SJSA1 (cell line): ENCODE data around the genes POTEM, OR4K2, OR11G2, APEX1 and RNASE7.

DNA sequence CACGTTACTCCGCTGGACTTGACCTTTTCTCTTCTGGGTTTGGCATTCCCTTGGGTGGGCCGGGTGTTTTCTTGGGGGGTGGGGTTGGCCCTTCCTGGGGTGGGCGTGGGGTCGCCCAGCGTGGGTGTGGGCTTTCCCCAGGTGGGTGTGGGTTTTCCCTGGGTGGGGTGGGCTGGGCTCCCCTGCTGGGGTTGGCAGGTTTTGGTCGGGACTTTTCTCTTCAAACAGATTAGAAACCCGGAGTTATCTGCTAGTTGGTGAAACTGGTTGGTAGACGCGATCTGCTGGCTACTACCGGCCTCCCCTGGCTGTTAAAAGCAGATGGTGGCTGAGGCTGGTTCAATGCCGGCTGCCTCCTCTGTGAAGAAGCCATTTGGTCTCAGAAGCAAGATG lies at the start of gene POTEM:
Gene POTEM, plus strand, starts transcription at position 270 of the 393 bp plus-strand sequence.
- RAMPAGE, long total RNA, result no peak

DNA sequence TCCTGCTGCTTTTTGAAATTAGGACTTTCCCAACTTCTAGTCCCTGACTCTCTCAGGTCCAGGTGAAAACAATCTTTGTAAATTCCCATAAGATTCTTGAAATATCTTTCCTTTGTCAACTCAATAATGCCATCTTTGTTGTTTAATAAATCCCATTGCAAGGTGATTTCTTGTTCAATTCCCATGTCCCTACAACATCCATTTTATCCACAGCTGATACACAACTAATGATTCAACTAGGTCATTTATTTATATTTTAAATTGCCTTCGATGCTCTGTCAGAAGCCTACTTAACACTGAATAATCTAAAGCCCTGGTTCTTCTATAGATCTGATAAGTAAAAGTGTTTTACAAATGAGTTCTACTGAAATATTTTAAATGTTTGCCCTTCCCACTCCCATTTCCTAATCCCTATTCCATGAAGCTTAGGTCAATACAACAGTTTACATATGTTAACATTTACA lies at the start of gene OR4K2:
Gene OR4K2, plus strand, starts transcription at position 186 of the 464 bp plus-strand sequence.
- RAMPAGE, long total RNA, result no peak

GRCh38 chr14:20190561-20191053 lies at the start of gene OR11G2:
OR11G2 (plus strand) TSS chr14:20190896.
- RAMPAGE, long total RNA, result no peak

DNA sequence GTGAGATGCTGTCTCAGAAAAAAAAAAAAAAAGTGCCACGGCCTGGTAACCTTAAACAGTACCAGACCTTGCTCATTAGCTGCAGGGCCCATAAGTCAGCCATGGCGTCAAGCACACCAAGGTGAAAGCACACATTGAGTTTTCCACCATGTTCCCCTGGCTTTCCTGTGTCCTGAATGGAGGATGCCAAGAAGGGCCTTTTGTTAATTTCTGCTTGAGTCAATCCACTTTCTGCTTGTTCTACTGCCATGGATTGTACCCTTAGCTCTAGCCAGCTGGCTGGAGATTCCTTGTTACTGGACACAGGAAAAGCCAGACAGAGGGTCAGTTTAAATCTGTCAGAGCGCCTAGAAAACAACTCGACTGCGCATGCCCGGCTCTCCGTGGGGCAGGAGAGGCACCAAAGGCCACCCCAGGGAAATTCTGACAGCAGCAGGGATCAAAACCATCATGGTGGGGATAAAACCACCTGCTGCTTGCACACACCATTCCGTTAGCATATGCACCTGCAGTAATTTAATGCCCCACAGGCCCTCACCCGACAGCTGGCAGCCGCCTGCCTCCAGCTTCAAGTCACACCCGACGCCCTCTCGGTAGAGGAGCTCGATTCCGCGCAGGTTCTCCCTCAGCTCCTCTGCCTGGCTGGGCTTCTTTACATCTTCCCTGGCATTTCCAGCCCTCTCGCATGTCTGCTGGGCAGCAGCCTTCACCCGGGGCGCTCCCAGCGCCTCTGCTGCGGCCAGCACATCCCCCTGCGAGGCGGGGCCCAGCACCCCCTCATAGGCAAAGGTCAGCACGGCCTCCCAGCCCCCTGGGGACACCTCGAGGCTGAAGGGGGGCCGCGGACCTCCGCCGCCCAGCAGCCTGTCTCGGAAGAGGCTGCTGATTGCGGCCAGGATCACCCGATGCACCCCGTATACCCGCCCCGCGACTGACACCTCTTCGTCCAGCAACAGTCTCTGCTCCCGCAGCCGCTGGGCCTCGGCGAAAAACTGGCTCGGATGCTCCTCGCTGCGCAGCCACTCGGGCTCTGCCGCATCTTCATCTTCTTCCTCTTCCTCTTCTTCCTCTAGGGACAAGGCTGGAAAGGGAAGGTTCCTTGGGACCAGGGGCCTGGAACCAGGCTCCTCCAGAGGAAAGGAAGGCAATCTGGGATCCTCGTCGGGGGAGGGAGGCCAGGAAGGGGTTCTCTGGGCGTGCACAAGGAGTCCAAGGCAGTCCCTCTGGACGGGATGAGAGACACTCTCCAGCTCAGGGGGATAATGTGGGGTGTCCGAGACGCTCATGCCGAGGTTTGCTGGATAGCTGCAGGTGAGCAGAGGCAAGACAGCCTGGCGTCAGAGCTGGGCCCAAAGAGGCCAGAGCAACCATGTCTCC lies 952 bp downstream of the KLHL33 start:
- RAMPAGE, long total RNA, result no peak

- RAMPAGE, long total RNA, result start-site peak on the plus strand at chr14:20455216-20455248, 116 and 40 reads in 2 replicates
Observed at GRCh38 chr14:20455127-20455990, at the start of gene APEX1. APEX1 (plus strand) TSS chr14:20455226.

DNA sequence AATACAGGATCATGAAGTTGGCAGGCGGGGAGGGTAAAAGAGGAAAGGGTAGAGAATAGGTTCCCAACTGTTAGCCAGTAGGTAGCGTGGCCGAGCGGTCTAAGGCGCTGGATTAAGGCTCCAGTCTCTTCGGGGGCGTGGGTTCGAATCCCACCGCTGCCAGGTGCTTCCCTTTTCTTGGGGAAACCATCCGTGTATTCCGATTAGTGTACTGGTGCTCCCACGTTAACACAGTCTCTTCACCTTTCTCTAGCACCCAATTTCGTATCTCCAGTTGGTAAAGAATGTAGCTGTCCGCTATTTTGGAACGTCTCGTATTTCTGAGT lies 18.8 kb upstream of the RNASE12 start:
- RAMPAGE, long total RNA, result no peak

- RAMPAGE, long total RNA, result no peak
Observed at GRCh38 chr14:20683034-20683890, 1.1 kb upstream of the RNASE4 start.

DNA sequence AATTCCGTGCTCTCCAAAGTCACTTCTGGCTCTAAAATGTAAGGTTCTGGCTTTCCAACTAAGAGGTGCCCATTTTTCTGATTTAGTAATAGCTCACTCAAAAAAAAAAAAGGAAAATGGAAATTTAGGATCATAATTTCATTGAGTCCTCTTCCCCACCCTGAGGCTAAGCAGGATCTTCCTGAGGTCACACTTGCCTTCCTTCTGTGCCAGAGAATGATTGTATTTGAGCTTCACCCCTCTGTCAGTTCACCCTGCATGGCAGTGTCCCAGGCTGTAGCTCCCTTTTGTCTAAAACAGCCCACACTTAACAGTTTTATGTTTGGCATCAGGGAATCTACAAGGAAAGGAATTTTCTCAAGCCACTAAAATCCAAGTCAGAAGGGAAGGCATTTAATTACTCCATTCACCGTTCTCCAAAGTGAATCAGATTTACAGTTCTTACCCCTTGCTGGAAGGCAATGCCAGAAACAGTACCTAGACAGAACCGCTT lies 1.7 kb downstream of the RNASE1 start:
- RAMPAGE, long total RNA, result no peak

DNA sequence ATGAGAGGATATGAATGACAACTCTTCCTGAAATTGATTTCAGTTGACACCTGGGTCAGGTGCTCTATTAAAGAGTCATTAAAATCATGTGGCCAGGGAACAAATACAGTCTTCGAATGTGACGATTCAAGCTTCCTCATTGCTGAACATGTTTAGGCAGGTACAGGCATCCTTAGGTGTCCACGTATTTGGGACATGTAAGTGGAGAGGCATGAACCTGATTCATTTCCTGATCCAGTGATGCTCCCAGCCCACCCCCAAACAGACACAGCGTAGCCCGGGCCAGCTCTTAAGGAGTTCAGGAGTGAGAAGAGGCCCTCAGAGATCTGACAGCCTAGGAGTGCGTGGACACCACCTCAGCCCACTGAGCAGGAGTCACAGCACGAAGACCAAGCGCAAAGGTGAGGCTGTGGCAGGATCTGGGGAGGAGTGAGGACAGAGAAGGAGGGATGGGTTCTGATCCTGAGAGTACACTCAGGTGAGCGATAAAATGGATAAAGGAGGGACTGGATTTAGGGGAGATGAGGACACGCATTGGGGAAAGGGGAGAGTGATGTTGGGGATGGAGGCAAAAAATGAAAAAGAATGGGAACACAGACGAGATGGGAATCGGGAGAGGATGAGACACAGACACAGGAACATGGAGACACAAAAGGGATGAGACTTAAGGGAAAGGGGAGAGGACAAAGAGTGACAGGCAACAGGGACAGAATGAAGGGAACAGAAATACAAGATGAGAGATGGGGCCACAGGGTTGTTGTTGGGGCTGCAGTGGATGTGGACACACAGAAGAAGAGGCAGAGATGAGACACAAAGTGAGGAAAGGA lies at the start of gene RNASE7:
Gene RNASE7, plus strand, starts transcription at position 321 of the 827 bp plus-strand sequence.
- RAMPAGE, long total RNA, result no peak

DNA sequence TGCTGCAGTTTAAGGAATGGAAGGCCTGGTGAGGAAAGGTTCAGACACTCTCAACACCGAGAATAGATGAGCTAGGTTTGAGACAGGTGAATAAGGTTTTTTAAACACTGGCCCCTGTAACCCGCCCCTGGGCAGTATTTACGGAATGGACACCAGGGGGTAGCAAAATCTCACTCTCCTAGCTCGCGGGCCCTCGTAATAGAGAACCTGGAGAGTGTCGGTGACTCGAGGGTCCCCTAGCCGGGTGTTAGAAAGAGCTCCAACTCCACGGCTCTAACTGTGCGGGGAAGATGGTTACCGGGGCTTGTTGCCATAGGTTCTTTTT lies 1.7 kb upstream of the ARHGEF40 start:
- RAMPAGE, long total RNA, result no peak

DNA sequence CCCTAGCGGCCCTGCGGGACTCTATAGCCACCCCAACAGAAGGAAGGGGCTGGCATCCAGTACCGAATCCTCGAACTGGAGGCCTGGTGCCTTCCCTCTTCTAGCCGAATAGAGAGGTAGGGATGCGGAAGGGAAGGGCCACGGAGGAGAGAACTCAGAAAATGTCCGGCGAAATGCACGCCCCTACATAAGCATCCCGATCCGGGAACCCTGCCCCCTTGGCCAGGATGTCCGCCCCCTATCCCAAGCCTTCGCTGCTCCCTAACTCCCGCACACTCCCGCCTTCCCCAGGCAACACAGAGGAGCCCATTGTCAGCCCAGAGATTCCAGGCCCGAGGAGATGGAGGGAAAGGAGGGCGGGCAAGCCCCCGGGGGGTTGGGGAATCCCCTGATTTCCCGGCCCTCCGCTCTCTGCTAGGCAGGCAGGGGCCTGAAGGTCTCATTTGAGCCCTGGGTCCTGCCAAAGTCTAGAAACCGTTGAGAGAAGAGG lies 705 bp upstream of the ARHGEF40 start:
- RAMPAGE, long total RNA, result no peak

GRCh38 chr14:21072045-21072695 lies 2.1 kb downstream of the ARHGEF40 start:
- RAMPAGE, long total RNA, result no peak

- RAMPAGE, long total RNA, result no peak
Observed at GRCh38 chr14:21096723-21097862, 1.4 kb downstream of the ZNF219 start.

DNA sequence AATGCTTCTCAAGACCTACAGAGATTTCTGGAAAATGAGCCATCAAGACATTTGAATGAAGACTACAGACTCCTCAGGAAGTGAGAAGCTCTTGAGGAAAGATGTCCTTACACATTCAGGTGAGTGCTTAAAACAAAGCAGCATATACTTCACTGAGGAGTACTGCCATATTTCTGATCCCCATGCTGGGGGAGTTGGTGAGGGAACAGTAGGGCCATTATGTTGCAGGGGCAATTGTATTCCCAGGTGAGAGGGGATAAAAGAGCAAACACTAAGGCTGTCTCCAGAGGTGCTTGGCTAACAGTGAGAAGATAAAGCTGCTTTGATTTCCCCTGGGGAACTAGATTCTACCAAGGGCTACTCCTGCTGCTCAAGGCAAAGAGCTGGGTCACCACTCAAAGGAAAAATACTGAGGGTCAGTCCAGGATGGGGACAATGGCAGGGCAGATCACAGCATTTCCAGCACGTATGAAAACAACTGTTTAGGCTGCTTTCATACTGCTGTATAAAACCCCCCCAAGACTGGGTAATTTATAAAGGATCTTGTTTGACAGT lies 47.6 kb upstream of the OR5AU1 start:
- RAMPAGE, long total RNA, result no peak

- RAMPAGE, long total RNA, result no peak
Observed at GRCh38 chr14:21207661-21208796, 52.2 kb upstream of the OR5AU1 start.

GRCh38 chr14:21234961-21235481 lies 34.2 kb downstream of the HNRNPC start:
- RAMPAGE, long total RNA, result no peak

DNA sequence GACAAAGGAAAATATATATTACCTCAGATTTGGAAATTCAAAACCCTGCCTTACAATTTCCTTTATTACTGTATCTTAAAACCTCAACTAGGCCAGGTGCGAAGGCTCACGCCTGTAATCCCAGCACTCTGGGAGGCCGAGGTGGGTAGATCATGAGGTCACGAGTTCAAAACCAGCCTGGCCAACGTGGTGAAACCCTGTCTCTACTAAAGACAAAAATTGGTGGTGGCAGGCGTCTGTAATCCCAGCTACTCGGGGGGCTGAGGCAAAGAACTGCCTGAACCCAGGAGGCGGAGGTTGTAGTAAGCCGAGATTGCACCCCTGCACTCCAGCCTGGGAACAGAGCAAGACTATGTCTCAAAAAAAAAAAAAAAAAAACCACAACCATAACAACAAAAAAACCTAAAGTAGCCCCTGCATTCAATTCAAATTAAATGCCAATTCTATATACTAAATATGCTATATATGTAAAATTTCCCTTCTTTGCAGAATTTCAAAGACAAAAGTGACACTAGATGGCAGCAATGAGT lies 28.3 kb downstream of the HNRNPC start:
- RAMPAGE, long total RNA, result no peak

DNA sequence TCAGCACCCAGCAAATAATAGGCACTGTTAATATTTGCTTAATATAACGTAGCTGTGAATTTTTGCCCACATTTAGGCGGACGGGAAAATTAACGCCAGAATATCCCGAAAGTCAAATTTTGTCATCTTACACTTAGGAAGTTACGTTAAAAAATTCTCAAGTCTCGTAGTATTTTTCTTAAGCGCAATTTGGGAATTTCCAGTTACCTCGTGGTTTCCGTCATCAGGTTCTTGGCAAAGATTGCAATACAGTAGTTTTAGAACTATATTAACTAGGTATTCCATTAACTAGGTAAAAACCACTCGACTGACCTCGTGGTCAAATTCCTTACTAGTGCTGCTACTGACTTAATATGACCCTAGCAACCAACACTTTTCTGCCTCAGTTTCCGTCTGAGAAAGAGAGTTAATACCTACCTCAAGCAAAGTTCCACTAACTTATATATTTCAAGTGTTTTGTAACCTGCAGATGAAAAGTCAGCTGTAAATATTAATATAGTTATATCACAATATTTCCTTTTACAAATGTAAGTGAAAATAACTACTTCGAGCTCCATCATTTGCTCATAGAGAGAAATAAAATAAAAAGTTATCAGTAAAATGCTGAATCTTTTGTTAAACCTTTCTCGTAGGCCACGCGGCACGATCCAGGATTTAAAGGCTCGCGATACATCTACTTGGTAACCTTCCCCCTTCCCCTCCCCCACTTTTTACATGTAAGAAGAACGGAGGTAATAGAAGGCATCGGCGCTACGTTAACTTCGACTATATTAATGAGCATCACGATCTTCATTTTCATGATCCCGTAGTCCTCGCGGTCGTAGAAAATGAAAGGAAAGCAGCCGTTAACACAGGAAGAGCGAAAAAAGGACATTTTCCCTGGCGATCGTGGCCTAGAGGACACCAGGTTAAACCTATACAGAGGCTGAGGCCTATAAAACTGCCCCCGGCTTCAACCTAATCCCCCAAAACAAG lies 749 bp downstream of the HNRNPC start:
- RAMPAGE, long total RNA, result no peak

DNA sequence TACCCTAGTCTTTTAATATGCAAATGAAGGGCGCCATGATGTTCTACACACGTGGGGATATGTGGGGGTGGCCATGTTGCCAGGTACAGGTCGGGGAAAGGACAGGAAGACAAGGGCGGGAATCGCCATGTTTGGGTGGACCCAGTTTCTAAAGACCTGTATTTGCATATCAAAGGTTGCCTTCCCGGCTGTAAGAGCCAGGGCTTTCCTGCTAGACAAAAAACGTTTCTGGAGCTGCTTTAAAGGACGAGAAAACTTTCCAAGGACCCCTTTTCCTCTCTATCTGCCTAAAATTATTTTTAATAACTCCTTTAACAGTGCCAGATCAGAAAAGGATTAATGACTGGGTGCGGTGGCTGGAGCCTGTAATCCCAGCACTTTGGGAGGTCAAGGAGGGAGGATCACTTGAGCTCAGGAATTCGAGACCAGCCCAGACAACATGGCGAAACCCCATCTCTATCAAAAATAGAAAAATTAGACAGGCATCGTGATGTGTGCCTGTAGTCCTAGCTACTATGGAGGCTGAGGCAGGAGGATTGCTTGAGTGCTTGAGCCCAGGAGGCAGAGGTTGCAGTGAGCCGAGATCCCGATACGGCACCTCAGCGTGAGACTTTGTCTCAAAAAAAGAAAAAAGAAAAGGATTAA lies 29.1 kb downstream of the RPGRIP1 start:
- RAMPAGE, long total RNA, result no peak

DNA sequence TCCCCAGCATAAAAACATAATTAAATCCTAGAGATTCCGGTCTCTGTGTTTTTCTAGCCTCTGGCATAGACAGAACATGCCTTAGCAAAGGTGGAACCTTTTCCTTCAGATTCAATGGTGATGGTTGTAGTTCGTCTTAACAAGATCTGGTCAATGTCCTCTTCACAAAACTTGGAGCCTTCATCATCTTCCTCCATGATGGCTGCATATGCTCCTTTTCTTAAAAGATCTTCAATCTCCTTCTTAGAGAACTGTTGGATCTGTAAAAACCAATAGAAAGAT lies 18.0 kb upstream of the SUPT16H start:
- RAMPAGE, long total RNA, result no peak